LUHMES (cell line): ENCODE data around the genes SPACA6, FPR3, ZNF613, ZNF841, ZNF528, ERVV-2 and ZNF525.

GRCh38 chr19:51692115-51693137 is 704 bp upstream of the SPACA6 start:
- PRO-cap: no peak

- PRO-cap: no peak
These were observed at the start of gene SPACA6 for GRCh38 chr19:51693138-51694261. SPACA6 (plus strand) TSS chr19:51693330.

DNA sequence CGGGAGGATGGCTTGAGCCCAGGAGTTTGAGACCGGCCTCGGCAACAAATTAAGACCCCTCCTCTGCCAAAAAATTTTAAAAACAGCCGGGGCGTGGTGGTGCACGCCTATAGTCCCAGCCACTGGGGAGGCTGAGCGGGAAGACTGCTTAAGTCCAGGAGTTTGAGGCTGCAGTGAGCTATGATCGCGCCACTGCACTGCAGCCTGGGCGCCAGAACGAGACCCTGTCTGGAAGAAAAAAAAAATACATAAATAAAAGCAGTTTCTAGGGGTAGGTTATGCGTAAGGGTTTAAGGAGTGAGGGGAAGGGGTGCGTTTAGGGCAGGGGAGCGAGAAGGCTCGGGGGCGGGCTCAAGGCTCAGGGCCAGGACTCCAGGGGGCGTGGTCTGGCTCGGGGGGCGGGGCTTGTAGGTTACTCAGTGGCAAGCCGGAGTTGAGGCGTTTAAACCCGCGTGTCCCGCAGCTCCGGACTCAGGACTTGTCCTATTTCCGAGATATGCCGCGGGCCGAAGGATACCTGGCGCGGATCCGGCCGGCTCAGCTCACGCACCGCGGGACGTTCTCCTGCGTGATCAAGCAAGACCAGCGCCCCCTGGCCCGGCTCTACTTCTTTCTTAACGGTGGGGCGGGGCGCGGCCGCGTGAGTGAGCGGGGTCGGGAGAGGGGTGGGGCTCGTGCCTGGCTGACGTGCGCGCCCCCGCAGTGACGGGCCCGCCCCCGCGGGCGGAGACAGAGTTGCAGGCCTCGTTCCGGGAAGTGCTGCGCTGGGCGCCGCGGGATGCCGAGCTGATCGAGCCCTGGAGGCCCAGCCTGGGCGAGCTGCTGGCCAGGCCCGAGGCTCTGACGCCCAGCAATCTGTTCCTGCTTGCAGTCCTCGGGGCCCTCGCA is 10.7 kb downstream of the SPACA6 start:
- PRO-cap: unidirectional peak, plus-strand start at position 410 of the sequence; bidirectional peak, plus-strand start at position 731 of the sequence, minus-strand start at position 605 of the sequence

- PRO-cap: no peak
These were observed 863 bp downstream of the FPR1 start for GRCh38 chr19:51750537-51751493.

GRCh38 chr19:51794917-51795475 is at the start of gene FPR3:
FPR3 (plus strand) TSS chr19:51795157.
- PRO-cap: no peak

GRCh38 chr19:51926307-51927621 is at the start of gene ZNF613:
ZNF613 (plus strand) TSS chr19:51927472.
- PRO-cap: bidirectional peak, plus-strand start at chr19:51926866, minus-strand start at chr19:51926740; bidirectional peak, plus-strand start at chr19:51927487, minus-strand start at chr19:51927059

GRCh38 chr19:51944164-51945026 is 17.1 kb downstream of the ZNF613 start:
- PRO-cap: no peak

GRCh38 chr19:51976128-51976410 is 10.6 kb downstream of the ZNF350 start:
- PRO-cap: no peak

DNA sequence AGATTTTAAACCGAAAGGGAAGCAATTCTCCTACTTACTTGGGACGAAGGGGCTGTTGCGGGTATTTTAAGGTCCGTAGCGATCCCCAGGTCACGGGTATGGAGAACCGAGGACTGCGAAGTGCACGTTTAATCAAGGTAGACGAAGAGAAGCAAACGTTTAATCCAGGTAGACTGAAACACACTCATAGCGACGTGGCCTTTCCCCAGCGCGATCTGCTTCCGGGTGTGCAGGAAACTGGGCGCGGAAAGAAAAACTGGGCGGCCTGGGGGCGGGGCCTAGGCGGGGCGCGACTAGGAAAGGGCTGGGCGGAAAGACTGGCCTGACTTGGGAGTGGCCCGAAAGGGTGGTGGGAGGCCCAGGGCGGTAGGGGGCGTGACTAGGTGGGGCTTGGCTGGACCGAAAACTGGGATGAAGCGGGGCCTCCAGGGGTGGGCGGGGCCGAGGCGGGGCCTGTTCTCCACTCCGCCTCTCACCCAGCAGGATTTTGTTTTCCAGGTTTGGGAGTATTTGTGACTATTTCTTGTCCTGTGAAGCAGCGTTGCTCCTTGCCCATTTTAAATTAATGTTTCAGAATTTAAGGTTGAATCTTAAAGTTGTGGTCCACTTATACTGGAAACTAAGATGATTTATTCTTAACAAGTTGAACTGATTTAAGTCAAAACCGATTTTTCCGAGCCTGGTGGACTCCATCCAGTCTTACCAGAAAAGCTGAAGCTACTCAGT is at the start of gene ZNF841:
ZNF841 (minus strand) TSS at position 229 of the 726 bp plus-strand sequence.
- PRO-cap: unidirectional peak, minus-strand start at position 213 of the sequence

GRCh38 chr19:52189466-52189838 is 400 bp upstream of the PPP2R1A start:
- PRO-cap: unidirectional peak, minus-strand start at chr19:52189544; bidirectional peak, plus-strand start at chr19:52190051, minus-strand start at chr19:52189632

DNA sequence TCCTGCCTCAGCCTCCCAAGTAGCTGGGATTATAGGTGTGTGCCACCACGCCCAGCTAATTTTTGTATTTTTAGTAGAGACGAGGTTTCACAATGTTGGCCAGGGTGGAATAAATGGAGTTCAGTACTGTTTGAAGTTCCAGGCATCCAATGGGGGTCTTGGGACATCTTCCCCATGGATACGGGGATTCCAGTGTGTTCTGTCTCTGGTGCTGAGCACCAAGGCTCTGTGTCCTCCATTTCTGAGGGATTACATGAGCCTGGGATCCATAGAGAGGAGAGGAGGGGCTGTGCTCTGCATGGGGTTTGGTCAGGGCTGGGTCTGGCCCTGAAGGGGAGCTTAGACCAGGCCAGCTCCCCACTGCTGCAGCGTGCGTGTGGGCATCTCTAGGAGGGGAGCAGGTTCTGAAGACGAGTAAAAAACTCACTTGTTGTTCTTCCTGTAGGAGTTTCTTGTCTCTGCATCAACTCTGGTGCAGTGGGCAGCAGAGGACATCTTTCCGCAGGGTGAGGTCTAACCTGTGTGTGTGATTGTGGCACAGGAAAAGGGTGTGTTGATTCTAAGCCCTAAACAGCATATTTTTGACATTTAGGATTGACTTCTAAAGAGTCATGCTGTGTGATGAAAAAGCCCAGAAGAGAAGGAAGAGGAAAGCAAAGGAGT is 3.0 kb downstream of the ZNF480 start:
- PRO-cap: no peak

DNA sequence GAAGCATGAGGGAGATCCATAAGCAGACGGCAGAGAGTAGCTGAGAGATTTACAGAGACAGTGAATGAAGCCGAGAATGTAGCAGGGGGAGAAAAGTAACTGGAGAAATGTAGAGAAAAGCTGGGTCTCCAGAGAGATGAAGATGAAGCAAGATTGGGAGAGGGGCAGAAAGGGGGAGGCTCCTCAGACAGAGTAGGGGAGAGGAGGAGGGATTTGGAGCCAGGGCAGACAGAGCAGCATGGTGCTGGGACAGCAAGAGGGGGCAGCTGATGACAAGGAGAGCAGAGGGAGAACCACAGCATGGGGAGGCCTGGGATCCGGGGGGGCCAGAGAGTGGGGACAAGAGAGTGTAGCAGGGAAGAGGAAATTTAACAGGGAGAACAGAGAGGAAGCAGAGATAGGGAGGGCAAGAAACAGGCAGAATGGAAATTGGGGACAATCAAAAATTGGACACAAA is 975 bp downstream of the ZNF610 start:
- PRO-cap: no peak

DNA sequence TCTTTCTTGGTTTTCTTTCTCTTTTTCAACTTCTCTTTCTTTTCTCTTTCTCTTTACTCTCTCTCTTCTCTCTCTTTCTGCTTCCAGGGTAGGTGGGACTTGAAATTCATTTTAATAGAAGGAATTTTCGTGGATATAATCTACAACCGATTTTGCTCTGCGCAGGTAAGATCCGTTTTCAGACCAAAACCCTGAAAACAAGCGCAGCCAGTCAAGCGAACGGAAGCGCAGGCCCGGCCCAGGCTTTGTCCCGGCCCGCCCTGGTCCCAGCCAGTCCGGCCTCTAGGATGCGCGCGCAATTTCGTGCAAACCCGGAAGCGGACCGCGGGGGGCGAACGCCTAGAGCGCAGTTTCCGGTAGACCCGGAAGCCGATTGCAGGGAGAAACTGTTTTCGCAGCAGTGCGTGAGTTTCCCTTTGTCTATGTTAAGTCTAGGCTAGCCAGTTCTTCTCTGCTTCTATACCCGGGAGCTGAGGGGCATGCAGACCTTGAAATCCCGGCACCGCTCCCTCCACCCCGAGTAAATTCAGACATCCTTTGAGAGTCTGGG is at the start of gene ZNF528:
ZNF528 (plus strand) TSS at position 349 of the 550 bp plus-strand sequence.
- PRO-cap: bidirectional peak, plus-strand start at position 348 of the sequence, minus-strand start at position 257 of the sequence

- PRO-cap: no peak
These were observed 32.1 kb downstream of the ZNF578 start for GRCh38 chr19:52485043-52486164.

- PRO-cap: no peak
These were observed 34.2 kb upstream of the ZNF808 start for GRCh38 chr19:52493179-52493757.

- PRO-cap: no peak
These were observed 49.2 kb downstream of the ENSG00000269825 start for GRCh38 chr19:52640975-52641707.

GRCh38 chr19:53044590-53044886 is at the start of gene ERVV-2:
ERVV-2 (plus strand) TSS chr19:53044740.
- PRO-cap: no peak

- PRO-cap: no peak
These were observed 2.2 kb downstream of the ZNF415 start for GRCh38 chr19:53130612-53130881.

DNA sequence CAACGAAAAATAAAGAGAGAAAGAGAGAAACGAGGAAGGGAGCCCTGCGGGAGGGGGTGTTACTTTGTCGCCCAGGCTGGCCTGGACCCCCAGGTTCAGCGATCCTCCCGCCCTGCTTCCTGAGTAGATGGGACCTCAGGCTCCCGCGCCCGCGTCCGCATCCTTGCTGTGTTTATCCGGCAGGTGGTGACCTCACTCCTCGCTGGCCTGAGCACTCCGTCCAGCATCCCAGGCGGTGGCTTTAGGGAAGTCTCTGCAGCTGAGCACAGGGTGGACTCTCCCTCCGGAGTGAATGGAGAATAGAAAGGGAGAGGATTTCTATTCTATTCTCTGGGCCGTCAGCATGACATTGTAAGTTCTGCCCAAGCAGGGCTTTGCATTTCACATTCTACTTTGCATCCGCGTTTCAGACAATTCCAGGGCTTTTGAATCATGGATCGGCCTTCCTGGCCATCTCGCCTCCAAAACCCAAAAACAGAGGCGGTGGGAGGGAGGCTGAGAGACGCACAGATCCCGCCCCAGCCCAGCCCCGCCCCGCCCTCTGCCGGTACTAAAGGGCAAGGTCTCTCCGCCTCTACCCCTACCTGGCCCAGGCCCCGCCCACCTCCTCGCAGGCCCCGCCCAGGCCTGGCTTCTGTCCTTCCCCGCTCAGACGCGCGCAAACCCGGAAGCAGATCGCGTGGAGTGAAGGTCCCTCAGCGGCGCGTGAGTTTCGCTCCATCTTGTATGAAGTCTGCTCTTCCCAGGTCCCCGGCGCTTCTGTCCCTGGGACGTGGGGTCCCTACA is at the start of gene ZNF525:
ZNF525 (plus strand) TSS at position 651 of the 786 bp plus-strand sequence.
- PRO-cap: unidirectional peak, plus-strand start at position 673 of the sequence

GRCh38 chr19:53503280-53504398 is 34.3 kb upstream of the ZNF331 start:
- PRO-cap: no peak